ENCODE results near the gene RBM19.

GRCh38 chr12:113077128-113077730 is 20.7 kb downstream of the DTX1 start:
- PRO-cap = no peak
- RAMPAGE, long total RNA, 2 experiments = no peak in any of the 2 experiments

GRCh38 chr12:113111113-113111653 is 24.4 kb downstream of the RASAL1 start:
- PRO-cap = no peak
- RAMPAGE, long total RNA, 2 experiments = no peak in any of the 2 experiments

GRCh38 chr12:113231388-113232117 is 10.3 kb downstream of the TPCN1 start:
- PRO-cap = unidirectional peak, plus-strand start at chr12:113231846
- RAMPAGE, long total RNA, 2 experiments = no peak in any of the 2 experiments

GRCh38 chr12:113259256-113260592 is 38.5 kb downstream of the TPCN1 start:
- PRO-cap = no peak
- RAMPAGE, long total RNA, 2 experiments = no peak in any of the 2 experiments

- PRO-cap = no peak
- RAMPAGE, long total RNA, 2 experiments = no peak in any of the 2 experiments
These were observed 46.4 kb downstream of the TPCN1 start for GRCh38 chr12:113267479-113268215.

DNA sequence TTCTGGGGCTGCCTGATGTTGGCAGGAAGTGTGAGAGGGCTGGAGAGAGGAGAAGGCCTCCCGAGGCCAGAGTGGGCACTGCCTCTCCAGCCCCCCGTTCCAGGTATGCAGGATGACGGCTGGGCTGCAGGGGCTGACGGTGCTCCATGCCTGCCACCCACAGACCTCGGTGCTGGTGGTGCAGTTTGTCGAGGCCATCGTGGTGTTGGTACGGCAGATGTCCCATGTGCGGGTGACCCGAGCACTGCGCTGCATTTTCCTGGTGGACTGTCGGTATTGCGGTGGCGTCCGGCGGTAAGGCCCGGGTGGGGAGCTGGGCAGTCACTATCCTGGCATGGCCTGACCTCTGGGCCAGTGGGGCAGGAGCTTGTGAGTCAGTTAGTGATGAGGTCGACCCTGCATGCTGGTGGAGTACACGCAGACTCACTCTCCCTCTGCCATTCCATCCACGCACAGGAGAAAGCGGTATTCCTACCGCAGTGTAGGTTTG is 47.4 kb downstream of the TPCN1 start:
- PRO-cap = no peak
- RAMPAGE, long total RNA, 2 experiments = no peak in any of the 2 experiments

GRCh38 chr12:113291027-113292136 is 43.5 kb downstream of the SLC8B1 start:
- PRO-cap = no peak
- RAMPAGE, long total RNA, 2 experiments = no peak in any of the 2 experiments

DNA sequence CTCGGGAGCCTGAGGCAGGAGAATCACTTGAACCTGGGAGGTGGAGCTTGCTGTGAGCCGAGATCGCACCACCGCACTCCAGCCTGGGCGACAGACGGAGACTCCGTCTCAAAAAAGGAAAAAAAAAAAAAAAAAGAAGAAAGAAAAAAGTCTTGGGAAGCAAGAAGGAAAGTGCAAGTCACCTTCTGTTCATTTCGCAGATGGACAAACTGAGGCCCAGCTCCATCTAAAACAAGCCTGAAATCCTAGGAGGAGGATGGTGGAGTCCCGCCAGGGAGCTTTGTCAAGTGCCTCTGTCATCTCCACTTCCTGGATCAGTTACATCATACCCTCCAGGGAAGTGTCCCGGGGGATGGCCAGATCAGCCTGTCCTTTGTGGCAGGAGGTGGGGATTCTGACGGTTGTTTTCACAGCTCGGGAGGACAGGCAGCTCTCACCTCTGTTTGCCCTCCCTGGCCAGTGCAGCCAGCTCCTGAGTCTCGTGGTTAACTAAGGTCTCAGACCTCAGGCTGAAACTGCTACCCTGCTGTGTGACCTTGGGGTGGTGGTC is 8.7 kb upstream of the SDSL start:
- PRO-cap = no peak
- RAMPAGE, long total RNA, 2 experiments = no peak in any of the 2 experiments

DNA sequence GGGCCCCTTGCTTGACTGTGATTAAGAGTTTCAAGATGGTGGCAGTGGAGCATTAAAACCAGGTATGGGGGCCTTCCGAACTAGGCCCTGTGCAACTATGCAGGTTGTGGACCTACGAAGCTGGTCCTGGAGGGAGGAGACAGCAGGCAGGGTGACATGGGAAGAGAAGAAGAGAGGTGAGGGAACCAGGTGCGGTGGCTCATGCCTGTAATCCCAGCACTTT is 22.4 kb upstream of the LHX5 start:
- PRO-cap = no peak
- RAMPAGE, long total RNA, 2 experiments = no peak in any of the 2 experiments

DNA sequence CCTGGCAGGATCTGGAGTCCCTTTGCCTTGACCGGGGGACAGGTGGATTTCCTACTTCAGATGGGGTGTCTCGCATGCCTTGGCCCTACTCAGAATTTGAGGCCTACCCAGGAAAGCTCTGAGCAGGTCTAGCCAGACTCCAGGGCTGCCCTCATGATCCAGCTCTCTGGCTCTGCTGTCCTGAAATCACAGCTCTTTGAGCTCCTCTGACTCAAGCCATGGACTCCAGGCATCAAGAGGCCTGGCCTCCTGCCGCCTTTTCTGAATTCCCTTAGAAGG is 116.0 kb downstream of the RBM19 start:
- PRO-cap = bidirectional peak, plus-strand start outside the sequence, minus-strand start at position 168 of the sequence
- RAMPAGE, long total RNA, 2 experiments = no peak in any of the 2 experiments

GRCh38 chr12:113966192-113966805 is at the start of gene RBM19:
TSS of gene RBM19 (minus strand) at chr12:113966325.
- PRO-cap = bidirectional peak, plus-strand start at chr12:113966520, minus-strand start at chr12:113966325
- RAMPAGE, long total RNA, 2 experiments = start-site peak on the minus strand in 2 of 2 experiments, at chr12:113966325-113966330 at its widest, 205 to 223 reads per replicate

DNA sequence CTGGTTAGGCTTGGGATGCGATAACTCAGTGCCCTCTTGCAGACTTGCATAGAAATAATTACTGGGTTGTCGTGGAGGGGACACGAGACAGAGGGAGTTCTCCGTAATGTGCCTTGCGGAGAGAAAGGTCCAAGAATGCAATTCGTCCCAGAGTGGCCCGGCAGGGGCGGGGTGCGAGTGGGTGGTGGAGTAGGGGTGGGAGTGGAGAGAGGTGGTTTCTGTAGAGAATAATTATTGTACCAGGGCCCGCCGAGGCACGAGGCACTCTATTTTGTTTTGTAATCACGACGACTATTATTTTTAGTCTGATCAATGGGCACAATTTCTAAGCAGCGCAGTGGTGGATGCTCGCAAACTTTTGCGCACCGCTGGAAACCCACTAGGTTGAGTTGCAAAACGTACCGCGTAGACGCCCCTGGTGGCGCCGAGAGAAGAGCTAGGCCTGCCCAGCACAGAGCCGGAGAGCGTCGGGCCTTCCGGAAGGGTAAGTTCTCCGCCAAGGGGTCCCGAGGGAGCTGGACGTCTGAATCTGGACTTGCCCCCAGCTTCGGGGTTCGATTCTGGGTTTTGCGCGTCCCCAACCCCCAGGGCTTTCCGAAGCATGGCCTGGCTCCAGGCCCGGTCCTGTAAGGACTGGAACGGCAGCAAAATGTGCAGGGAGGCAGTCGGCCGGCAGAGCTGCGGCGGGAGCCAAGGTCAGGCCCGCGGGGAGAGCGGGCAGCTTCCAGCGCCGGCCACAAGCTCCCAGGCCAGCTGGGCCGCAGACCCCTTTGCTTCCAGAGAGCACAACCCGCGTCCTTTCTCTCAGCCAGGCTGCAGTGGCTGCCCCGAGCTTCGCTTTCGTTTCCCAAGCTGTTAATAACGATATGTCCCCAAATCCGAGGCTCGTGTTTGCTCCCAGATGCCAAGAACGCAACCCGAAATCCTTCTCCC is 2.8 kb upstream of the TBX5 start:
- PRO-cap = bidirectional peak, plus-strand start at position 664 of the sequence, minus-strand start at position 388 of the sequence
- RAMPAGE, long total RNA, 2 experiments = start-site peak on the plus strand in 2 of 2 experiments, centred at positions 223 to 435 of the sequence, 9 to 102 reads per replicate

- PRO-cap = no peak
- RAMPAGE, long total RNA, 2 experiments = no peak in any of the 2 experiments
These were observed 103.7 kb downstream of the TBX3 start for GRCh38 chr12:114580327-114580711.

- PRO-cap = no peak
- RAMPAGE, long total RNA, 2 experiments = no peak in any of the 2 experiments
These were observed 7.8 kb upstream of the TBX3 start for GRCh38 chr12:114691815-114692156.

DNA sequence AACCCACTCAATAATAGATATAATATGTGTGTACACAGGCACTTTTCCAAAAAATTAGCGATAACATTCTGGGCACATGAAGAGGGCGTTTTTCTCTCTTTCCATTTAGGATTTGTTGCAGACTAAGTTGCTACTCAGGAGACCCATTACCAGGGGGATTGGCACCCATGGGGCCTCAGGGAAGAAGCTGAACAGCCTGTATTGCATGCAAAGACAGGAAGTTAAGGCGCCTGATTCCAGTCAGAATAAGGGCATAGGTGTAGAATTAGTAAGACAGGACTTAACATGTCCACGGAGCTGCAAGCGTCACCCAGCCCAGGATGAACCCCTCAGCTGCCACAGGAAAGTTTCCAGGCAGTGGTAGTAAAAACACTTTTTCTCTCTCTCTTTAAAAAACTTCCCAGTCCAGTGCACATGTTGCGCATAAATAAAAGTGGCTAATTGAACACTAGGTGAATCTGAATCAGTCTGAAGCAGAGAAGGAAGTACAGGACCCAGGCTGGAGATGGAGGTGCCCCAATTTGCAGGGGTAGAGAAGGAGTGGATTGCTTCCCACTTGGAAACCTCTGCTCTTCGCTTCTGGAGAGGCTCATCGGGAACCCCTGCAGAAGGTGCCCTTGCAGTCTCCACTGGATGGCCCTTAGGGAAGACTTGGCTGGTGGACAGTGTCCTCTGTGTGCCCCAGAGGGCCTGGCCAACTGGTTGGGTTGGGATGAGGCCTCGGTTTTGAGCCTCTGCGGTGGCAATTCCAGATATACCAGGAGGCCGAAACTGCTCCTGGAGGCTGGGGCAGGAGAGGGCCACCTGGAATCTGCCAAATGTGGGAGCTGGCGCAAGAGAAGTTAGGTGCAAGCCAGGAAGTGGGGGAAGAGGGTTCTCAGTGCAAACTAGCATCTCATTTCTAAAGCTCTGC is 10.6 kb upstream of the TBX3 start:
- PRO-cap = no peak
- RAMPAGE, long total RNA, 2 experiments = no peak in any of the 2 experiments

- PRO-cap = no peak
- RAMPAGE, long total RNA, 2 experiments = no peak in any of the 2 experiments
These were observed 129.3 kb upstream of the TBX3 start for GRCh38 chr12:114813138-114813828.

DNA sequence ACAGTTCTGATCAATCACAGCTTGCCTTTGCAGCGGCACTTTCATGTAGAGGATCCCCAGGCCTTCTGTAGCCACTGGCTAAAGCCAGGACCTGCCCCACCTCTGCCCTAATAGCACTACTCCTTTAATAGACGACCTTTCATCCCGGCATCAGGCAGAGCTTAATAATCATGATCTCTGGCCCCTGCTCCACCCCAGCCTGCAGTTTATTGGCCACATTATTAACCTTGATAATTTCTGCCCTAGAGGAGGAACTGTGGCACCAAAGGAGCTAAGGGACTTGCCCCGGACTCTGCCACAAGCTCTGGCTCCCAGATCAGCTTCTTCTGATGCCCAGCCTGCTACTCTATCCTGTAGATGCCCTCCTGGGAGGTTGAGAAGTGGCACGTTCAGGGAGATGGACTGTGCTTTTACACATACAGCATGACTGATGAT is 142.3 kb upstream of the TBX3 start:
- PRO-cap = no peak
- RAMPAGE, long total RNA, 2 experiments = no peak in any of the 2 experiments

- PRO-cap = no peak
- RAMPAGE, long total RNA, 2 experiments = no peak in any of the 2 experiments
These were observed 670.6 kb upstream of the TBX3 start for GRCh38 chr12:115354459-115355093.

DNA sequence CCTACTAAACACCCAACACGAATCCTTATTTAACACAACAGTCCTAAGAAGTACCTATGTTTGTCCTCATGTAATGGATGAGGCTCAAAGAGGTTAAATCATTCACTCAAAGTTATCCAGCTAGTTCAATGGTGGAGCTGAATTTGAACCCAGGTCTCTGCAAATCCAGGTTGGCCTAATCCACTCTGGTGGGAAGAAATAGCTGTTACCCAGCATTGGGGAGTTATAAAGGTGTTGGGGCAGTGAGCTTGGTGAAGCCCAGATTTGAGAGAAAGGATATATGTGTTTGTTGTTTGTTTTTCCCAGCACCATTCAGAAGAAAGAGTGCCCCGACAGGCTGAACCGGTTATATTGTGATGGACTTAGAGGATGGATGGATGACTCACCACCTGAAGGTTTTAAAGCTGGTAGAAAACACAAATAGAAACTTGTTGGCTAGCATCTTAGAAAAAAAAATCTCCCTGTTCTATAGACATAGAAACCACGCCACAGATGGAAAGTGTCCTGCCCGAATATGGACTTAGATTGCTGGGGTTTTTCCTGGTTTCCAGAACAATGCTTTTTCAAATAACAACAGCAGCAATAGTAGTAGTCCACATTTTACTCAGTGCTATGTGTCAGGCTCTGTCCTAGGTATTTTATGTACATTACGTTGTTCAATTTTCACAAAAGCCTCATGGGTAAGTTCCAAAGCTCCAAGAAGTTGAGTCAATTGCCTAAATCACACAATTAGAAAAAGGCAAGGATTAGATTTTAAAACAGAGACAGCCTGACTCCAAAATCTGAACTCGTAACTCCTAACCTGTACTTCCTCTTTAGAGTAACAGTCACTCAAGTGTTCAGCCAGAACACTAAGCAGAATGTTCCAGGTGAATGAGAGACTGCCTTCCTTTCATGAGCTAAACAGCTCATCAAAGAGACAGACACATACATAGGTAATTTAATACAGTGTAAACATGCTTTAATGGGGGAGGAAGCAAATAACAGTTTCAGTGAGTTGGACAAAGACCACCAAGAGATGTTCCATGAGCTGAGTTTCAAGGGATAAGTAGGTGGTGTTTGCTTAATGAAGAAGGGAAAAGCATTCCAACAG is 404.4 kb downstream of the MED13L start:
- PRO-cap = no peak
- RAMPAGE, long total RNA, 2 experiments = no peak in any of the 2 experiments

- PRO-cap = no peak
- RAMPAGE, long total RNA, 2 experiments = no peak in any of the 2 experiments
These were observed 281.1 kb downstream of the MED13L start for GRCh38 chr12:115996356-115996730.

Data from right atrium auricular region (tissue), 2 donors.